ENCODE measurements around the genes PPL, RBFOX1 and CARHSP1.

- PRO-cap = no peak
- RAMPAGE, long total RNA = start-site peak on the minus strand at chr16:4701448-4701518, 6 reads; start-site peak on the minus strand at chr16:4701628-4701806, 5 reads
These were observed 8.0 kb downstream of the NUDT16L1 start for GRCh38 chr16:4701380-4701829.

GRCh38 chr16:4725059-4725563 is 9.0 kb downstream of the ANKS3 start:
- PRO-cap = no peak
- RAMPAGE, long total RNA = start-site peak on the minus strand at chr16:4725150-4725515, 26 reads

- PRO-cap = no peak
- RAMPAGE, long total RNA = no peak
These were observed 18.5 kb downstream of the GLYR1 start for GRCh38 chr16:4828495-4828996.

DNA sequence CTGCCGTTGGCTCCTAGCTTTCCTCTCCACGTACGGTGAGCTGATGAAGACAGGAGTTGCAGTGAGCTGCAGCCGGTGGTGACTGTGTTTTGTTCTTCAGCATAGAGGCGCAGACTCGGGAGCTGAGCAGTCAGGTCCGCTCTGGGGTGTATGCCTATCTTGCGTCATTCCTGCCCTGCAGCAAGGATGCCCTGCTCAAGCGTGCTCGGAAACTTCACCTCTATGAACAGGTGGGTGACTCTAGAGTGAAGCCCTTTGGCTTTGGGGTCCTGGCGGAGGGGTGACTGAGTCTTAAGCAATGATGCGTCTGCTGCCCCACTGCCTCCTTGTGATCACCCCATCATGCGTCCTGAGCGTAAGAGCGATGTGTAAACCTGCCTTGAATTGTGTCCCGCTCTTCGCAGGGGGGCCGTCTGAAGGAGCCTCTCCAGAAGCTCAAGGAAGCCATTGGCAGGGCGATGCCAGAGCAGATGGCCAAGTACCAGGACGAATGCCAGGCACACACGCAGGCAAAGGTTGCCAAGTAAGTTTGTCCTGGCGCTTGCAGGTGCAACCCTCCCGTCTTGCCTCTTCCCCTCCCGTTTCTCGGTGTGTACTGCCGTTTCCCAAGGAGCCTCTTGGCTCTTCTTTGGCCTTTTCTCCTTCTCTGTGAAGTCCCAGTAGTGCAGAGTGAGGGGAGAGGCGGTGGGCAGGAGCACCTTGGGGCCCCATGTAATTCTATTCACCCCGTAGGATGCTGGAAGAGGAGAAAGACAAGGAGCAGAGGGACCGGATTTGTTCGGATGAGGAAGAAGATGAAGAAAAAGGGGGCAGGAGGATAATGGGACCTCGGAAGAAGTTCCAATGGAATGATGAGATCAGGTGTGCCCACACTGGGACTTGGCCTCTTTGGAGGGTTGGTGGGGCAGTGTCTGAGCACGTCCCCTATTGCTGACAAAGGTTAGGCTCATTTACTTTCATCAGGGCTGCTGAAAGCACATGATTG is 23.1 kb downstream of the UBN1 start:
- PRO-cap = no peak
- RAMPAGE, long total RNA = start-site peak on the plus strand centred at position 179 of the sequence, 31 bp wide, 23 reads; start-site peak on the minus strand centred at position 524 of the sequence, 73 bp wide, 5 reads; start-site peak on the plus strand centred at position 705 of the sequence, 149 bp wide, 13 reads; start-site peak on the minus strand centred at position 706 of the sequence, 129 bp wide, 8 reads

DNA sequence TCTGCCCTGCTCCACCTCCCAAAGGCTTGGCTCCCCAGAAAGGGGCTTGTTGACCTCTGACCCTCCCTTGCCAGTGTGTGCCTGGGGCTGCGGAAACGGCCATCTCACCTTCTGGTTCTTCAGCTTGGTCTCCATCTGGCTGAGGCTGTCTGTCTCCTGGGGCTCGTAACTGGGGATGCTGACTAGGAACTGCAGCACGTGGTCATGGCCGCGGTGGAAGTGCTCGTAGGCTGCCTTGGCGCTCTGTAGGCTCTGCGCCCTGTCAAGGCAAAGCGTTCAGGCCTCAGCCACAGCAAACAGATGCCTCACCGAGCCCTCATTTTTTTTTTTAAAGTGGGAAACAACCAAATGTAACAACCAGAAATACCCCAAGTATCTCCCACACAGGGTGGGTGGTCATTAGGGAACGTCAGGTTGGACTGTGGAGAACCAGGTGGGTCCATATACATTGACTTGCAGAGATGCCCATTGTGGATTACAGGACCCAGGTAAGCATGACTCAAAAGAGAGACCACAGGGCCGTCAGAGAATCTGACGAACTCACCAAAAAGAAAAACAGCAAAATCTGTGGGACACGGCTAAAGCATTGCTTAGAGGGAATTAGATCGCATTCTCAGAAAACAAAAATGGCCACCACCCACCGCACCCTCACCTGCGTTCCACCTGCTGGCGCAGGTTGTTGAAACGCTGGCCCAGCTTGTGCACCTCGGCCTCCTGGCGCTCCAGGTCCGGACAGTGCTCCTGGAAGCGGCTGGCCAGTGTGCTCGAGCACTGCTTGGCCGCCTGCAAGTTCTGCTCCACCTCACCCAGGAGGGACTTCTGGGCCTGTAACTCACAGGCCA is 43.0 kb downstream of the UBN1 start:
- PRO-cap = no peak
- RAMPAGE, long total RNA = no peak

DNA sequence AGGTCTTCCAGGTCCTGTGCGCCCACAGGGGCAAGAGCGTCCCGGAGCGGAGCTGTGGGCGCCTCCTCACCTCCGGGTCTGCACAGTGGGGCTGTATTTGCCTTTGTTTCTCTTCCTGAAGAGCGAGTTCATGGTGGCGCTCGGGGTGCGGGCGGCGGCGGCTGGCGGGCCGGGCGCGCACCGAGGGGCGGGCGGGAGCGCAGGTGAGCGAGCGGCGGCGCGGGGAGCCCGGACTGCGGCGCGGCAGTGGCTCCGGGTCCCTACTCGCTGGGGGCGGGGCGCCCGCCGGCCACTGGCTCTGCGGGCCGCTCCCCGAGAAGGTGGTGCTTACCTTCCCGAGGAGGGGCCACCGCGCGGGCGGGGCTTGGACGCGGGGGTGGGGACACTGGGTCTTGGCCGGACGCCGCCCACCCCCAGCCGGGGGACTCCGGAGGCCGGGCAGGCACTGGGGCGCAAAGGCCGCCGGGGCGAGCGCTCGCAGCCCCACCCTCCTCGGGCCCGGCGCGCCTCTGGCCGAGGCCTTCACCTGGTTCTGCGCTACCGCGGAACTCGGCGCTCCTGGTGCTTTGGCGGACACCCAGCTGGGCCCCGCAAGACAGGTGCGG is at the start of gene PPL:
Gene PPL (minus strand): TSS at position 235 of the 605 bp plus-strand sequence.
- PRO-cap = bidirectional peak, plus-strand start at position 410 of the sequence, minus-strand start at position 235 of the sequence; bidirectional peak, plus-strand start at position 420 of the sequence, minus-strand start at position 429 of the sequence
- RAMPAGE, long total RNA = no peak

DNA sequence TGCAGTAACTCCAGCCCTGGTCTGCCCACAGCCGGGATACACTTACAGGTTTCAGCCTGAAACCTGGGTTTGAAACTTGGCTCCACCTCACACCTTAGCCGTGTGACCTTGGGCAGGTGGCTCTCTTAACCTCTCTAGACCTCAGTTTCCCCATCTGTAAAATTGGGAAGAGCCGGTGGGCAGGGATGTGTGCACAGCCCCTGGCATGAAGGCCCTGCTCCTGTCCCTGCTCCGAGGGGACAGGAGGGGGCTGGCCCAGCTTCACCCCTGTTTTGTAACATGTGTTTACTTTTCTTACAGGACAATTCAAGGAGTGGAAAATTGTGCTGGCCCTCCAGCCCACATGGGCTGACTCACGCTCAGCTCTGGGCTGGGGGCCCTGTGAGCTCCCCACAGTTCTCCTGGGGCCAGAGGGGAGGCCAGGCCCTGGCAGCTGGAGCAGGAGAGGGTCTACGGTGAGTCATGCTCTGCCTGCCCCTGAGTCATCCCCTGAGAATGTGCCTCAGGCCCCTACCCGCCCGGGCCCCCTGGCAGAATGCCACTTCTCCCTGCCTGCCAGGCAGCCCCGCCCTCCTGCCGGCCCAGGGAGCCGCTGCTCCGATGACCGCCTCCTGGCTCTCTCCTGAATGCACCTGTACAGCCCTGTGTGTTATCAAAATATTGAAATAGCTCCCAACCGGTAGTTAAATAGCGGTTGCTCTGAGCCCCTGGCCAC is 7.7 kb upstream of the PPL start:
- PRO-cap = no peak
- RAMPAGE, long total RNA = no peak

GRCh38 chr16:5002926-5003298 is 30.8 kb downstream of the NAGPA start:
- PRO-cap = no peak
- RAMPAGE, long total RNA = no peak

DNA sequence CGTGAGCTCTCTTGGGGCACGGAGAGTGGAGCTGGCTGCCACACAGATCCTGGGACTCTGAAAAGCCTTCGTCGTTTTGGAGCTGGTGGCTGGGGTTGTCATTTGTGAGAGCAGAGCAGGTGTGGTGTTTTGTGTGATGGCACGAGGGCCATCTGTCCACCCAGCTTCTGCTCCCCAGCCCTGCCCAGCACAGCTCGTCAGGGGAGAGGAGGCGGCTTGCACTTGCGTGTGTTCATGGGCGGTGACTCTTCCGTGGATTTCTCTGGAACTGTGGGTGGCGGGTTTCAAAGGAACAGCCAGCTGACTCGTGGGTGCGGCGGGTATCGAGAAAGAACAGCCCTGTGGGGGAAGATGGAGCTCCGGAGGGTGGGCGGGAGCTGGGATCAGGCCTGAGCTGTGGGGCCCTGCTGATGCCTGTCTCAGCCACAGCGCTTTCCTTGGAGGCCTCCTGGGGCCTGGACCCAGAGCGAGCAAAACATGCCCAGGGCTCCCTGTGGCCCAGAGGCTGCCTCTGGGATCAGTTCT is 13.2 kb downstream of the NAGPA start:
- PRO-cap = no peak
- RAMPAGE, long total RNA = no peak

DNA sequence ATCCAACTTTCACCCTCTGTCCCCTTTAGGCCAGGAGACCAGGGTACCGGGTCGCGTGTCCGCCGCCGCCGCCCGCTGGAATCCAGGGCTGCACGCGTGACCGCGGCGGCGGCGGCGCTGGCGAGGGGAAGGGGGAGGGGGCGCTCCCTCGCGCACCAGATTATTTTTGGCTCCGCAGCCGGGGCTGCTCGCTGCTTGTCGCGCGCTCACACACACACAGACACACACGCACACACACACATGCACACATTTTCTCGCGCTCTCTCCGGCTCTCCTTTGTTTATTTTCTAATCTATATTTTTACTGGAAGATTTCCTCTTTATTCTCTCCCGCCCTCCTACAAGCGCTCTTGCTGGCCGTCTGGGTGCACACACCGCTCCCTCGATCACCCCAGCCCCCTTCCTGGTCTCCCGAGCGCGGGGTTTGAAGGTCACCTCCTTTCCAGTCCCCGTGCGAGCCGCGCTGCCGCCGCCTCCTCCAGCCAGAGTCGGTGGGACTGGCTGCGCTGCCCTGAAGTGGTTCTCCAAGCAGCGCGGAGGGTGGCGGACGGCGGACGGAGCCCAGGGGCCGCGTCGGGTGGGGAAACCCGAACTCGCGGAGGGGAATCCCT is at the start of gene RBFOX1:
Gene RBFOX1 (plus strand): TSS at position 158 of the 610 bp plus-strand sequence.
- PRO-cap = no peak
- RAMPAGE, long total RNA = no peak

DNA sequence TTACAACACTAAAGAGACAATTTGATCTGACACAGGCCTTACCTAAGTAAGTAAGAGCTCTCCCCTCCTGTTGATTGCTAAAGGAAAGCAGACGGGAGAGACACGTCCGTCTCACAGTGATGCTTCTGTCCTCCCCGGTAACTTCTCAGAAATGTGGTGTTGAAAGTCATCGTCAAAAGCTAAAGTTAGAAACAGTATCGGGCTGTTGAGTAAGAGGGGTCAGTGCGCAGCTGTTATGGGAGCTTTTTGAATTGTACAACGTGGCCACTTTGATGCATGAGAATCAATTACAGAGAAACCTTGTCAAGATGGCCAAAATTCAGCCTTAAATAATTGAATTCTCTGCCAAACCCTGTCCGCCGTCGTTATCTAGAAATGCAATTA is 1259.6 kb downstream of the TMEM114 start:
- PRO-cap = no peak
- RAMPAGE, long total RNA = no peak

DNA sequence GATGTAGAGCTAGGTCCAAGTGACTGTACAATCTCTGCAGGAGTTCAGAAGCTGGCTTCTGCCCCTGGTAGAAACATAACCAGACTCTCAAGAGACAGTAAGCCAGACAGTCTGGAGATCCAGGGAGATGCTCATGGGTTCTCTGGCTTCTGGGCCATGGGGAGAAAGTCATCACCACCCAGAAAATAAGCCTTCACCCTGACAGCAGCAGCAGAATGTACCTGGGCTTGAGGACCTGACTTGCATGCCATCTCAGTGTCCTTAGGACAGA is 1059.7 kb downstream of the TMEM114 start:
- PRO-cap = no peak
- RAMPAGE, long total RNA = no peak

GRCh38 chr16:8113151-8113516 is 477.2 kb downstream of the TMEM114 start:
- PRO-cap = no peak
- RAMPAGE, long total RNA = no peak

GRCh38 chr16:8571320-8572022 is 18.8 kb downstream of the TMEM114 start:
- PRO-cap = no peak
- RAMPAGE, long total RNA = no peak

DNA sequence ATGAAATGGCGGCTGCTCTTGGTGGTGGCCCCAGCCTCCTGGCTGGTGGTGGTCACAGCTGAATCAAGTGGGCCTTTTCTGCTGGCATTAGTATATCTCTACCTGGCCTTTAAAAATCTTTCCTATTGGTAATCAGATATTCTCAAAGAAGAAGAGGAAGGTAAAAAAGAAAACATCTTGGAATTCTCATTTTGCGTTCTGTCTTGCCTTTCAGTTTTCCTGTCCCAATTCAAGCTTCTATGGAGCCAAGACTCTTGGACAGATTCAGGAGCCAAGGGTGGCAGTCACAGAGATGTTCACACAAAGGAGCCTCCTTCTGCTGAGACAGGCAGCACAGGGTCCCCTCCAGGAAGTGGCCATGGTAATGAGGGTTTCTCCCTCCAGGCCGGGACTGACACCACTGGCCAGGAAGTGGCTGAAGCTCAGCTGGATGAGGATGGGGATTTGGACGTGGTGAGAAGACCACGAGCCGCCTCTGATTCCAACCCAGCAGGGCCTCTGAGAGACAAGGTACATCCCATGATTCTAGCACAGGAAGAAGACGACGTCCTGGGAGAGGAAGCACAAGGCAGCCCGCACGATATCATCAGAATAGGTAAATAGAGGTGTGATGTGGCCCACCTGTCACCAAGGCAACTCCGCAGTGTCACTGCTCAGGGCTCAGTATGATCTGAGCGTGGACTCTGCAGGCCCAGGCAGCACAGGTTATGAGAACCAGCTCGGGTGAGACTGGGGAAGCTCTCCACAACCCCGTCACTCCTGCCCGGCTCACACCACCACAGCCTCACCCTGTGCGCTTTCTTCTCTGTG is 7.2 kb downstream of the METTL22 start:
- PRO-cap = no peak
- RAMPAGE, long total RNA = no peak

DNA sequence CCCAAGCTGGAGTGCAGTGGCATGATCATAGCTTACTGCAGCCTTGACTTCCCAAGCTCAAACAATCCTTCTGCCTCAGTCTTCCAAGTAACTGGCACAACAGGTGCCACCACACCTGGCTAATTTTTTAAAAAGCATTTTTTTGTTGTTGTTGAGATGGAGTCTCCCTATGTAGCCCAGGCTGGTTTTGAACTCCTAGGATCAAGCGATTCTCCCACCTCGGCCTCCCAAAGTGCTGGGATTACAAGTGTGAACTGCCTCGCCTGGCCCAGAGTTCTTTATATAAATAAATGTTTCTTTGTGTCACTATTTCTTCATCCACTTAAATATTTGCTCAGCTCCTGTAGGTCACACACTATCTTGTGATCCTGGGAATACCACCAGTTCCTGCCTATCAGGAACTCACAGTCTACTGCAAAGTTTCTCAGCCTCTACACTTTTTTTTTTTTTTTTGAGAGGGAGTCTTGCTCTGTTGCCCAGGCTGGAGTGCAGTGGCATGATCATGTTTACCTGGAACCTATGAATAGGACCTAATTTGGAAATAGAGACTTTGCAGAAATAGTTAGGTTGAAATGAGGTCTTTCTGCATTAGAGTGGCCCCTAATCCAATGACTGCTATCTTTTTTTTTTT is 6.7 kb downstream of the ABAT start:
- PRO-cap = no peak
- RAMPAGE, long total RNA = no peak

GRCh38 chr16:8694671-8695393 is 20.4 kb downstream of the ABAT start:
- PRO-cap = no peak
- RAMPAGE, long total RNA = no peak

DNA sequence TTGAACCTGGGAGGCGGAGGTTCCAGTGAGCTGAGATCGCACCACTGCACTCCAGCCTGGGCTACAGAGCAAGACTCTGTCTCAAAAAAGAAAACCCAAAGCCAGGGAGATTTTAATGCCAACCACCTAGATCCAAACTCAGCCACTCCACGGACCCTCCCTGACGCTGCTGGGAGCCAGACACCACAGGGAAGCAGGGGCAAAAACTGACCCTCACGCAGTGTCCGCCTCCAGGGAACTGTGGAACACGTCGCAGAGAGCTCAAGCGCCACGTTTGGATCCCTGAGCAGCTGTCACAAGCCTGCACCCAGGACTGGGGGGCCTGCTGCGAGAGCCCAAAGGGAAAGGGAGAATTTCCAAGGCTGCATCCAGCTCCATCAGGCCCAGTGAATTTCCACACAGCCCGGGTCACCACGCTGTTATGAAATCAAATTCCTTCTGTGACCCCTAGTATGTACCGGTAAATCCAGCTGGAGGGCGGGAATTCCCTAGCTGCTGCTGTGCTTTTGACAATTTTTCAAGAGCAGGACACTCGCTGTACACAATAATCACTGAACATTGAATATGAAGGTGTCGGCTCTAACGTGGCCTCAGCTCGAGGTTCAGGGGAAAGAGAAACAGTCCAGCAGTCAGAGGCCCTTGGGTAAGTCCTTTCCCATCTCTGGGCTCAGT is 8.8 kb downstream of the CARHSP1 start:
- PRO-cap = no peak
- RAMPAGE, long total RNA = no peak

DNA sequence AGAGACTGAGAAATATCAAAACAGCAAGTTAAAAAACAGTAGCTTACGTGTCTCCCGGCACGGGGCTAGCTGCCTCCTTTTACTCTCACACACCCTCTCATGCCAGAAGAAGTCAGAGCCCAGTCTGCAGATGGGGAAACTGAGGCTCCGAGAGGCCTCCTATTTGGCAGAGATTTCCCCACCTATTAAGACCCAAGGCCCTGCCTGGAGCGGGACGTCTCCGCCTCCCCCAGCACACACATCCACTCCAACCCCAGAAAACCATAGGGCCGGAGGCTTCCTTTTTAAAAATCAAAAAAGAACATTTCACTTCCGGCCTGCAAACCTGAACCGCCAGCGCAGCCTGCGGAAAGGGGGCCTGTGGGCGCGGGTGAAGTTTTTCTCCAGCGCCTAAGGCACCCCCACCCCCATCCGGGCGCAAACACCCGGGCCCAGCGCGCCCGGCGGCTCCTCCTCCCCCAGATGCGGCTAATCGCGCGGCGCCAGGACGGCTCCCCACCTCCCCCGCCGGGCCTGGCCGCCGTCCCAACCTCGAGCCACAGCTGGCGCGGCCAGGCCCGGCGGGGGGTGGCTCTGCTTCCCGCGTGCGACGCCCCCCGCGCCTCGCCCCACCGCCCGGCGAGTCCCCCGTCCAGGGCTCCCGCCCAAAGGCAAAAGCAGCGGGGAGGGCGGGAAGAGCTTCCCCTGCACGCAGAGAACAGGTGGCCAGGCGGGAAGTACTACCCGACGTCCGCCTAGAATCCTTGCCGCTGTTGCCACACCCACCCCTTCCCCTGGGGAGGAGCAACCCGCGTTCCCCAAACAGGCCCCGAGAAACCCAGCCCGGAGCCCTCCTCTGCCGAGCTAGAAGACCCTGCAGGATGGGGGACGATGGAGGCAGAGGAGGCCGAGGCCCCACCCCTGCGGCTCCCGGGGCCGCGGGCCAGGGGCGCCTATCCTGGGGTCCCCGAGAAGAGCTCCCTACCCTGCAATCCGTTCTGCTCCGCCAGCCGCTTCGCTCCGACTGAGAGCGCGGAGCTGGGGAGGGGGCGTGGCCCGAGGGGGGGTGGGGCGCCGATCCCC is at the start of gene CARHSP1:
Gene CARHSP1 (minus strand): TSS at position 1,005 of the 1,062 bp plus-strand sequence.
- PRO-cap = bidirectional peak, plus-strand start at position 539 of the sequence, minus-strand start at position 464 of the sequence; unidirectional peak, minus-strand start at position 652 of the sequence; bidirectional peak, plus-strand start outside the sequence, minus-strand start at position 1,005 of the sequence
- RAMPAGE, long total RNA = start-site peak on the minus strand centred at position 411 of the sequence, 120 bp wide, 22 reads; start-site peak on the minus strand centred at position 997 of the sequence, 39 bp wide, 67 reads

DNA sequence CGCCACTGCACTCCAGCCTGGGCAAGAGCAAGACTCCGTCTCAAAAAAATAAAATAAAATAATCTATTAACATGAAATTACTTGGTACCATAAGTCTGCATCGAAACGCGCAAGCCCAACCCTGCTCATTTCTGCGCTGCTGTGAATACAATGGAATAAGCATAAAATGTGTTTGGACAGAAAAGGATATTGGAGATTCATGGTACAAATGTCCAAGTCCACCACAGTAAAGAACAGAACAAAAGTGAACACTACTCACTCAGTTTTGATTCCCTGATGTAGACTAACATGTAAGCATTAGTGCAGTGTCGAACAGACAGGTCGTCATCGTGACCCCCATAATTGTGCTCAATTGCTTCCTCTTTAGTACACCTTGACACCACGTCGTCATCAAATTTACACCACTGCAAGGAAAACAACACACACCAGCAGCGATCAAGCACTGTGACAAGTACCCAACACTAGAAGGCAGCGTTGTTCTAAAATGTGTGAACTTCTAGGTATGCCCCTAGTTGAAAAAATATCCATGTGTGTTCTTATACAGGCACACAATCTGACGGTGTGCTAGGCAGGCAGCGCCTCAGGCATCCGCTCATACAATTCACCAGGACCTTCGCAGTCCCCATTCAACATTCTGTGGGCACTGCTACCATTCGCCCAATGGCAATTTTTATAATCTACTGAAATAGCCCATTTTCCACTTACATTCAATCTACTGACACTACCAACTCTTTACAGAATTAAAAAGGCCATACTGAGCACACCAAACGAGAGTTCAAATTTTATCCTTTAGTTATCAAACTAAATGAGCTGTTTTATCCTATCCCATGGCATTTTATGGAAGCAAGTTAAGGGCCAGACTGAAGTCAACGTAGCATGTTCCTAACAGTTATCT is 23.0 kb downstream of the LITAFD start:
- PRO-cap = no peak
- RAMPAGE, long total RNA = start-site peak on the minus strand centred at position 340 of the sequence, 132 bp wide, 55 reads

Data from vagina (tissue), 1 donor.